ENCODE measurements around the gene PGD.

- RAMPAGE, long total RNA: no peak
- RRBS: no CpG with 5 or more reads among the region's 1 CpG
Observed at GRCh38 chr1:10034495-10034851, 1.7 kb downstream of the UBE4B start.

DNA sequence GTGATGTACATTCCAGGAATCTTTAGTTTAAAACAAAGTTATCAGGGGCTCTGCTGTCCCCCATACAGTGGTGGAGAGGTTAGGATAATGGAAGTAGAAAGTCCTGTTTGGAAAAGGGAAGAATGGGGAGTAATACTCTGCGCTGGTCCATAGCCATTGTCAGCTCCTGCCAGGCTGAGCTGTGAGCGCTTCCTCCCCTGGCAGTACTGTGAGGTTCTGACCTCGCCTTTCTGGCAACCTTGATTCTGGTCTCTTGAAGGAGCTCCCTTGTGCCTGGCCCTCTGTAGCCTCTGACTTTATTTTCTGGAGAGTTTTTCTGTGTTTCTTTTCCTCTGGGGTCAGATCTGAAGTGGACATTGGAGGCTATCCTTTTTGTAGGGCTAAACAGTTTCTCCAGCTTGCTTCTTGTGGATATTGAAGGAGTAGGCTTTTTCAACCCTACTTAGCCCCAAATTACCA lies 13.6 kb downstream of the UBE4B start:
- RAMPAGE, long total RNA: no peak
- RRBS: no CpG with 5 or more reads among the region's 3 CpGs

GRCh38 chr1:10071912-10072470 lies 39.2 kb downstream of the UBE4B start:
- RAMPAGE, long total RNA: no peak
- RRBS: no CpG with 5 or more reads among the region's 7 CpGs

DNA sequence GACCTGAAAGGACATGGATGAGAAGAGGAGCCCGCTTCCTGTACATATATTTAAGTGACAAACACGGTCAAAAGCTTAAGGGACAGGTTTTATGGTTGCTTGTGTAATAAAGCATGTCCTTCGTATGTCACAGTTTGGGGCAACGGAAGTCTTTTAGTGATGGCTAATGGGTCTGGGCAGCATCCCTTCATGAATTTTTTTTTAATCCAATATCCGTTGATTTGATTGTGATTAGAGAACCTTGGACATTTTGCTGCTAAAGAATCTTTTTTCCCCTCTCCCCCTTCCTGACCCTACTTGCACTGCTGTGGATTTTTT lies 30.3 kb upstream of the KIF1B start:
- RAMPAGE, long total RNA: no peak
- RRBS: no CpG with 5 or more reads among the region's 5 CpGs

- RAMPAGE, long total RNA: no peak
- RRBS: no CpG with 5 or more reads among the region's 3 CpGs
Observed at GRCh38 chr1:10180421-10180869, 29.9 kb upstream of the KIF1B start.

- RAMPAGE, long total RNA: no peak
- RRBS: no CpG with 5 or more reads among the region's 6 CpGs
Observed at GRCh38 chr1:10295359-10296158, 85.2 kb downstream of the KIF1B start.

DNA sequence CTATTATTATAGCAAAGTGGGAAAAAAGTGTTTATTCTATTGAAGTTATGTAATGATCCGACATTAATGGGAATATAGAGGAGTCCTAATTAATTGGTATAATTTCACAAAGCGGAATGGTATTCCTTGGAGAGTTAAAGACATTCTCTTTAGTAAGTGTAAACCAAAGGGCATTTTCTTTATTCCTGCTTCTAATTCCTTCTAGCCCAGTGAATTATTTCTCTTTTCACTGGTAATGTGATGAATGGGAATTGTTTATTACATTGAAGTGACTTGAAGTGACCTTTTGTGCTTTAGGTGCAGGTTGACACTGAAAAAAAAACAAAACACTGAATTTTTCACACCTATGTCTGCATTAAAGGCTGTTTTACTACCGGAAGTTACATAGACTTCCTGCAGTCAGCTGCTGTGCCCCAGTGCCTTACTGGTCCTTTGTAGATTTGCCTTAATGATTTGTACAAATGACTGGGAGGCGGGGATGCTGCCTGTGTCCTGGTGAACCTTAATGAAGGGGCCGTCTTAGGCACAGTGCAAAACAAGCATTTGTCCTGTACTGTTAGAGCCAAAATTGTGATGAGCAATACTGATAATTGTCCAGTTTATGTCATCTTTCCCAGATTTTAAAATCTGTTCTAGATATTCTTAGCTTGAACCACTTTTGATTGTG lies 91.0 kb upstream of the PGD start:
- RAMPAGE, long total RNA: no peak
- RRBS: no CpG with 5 or more reads among the region's 5 CpGs

- RAMPAGE, long total RNA: no peak
- RRBS: no CpG with 5 or more reads among the region's 9 CpGs
Observed at GRCh38 chr1:10324462-10325118, 74.3 kb upstream of the PGD start.

DNA sequence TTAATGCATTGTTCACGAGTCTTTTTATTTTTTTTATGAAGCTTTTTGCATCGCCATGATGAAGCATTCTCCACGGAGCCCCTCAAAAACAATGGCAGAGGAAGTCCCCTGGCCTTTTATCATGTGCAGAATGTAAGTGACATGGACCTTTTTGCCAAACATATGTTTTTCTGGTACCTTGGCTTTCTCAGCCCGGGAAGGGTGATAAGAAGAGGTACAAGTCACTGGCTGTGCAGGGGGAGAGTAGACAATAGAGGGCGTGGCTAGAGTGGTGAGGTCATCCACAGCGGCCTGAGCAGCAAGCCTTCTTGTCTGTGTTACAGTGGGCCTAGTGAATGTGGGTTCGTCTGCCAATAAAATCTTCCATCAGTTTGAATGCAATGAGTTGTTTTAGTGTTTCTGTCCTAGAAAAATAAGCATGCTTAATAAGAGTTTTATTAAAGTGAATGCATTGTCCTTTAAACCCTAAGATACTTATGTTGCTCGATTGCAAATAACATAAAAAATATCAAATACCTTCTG lies 59.1 kb upstream of the PGD start:
- RAMPAGE, long total RNA: no peak
- RRBS: no CpG with 5 or more reads among the region's 8 CpGs

- RAMPAGE, long total RNA: start-site peak on the plus strand at chr1:10399032-10399080, 51 and 827 reads in 2 replicates
- RRBS: 2% methylated on average over 11 of the region's 88 CpGs
Observed at GRCh38 chr1:10398145-10399193, at the start of gene PGD. Gene PGD (plus strand): TSS chr1:10399064.

DNA sequence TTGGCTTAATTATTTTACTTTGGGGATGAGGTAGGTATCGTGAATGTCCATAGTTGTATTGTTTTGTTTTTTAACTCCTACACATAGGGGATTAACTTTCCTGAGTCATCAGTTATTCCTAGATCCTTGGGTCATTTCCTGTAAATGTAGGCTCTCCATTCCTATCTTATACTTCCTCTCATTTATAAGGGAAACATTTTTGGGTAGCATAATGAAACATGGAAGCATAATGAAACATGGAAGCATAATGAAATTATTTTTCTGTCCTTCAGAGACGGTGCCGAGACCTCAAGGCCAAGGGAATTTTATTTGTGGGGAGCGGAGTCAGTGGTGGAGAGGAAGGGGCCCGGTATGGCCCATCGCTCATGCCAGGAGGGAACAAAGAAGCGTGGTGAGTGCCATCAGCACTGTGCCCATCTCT lies 5.0 kb downstream of the PGD start:
- RAMPAGE, long total RNA: no peak
- RRBS: no CpG with 5 or more reads among the region's 7 CpGs

- RAMPAGE, long total RNA: no peak
- RRBS: no CpG with 5 or more reads among the region's 10 CpGs
Observed at GRCh38 chr1:10510496-10511354, 36.0 kb downstream of the PEX14 start.

GRCh38 chr1:10519212-10519506 lies 44.4 kb downstream of the PEX14 start:
- RAMPAGE, long total RNA: no peak
- RRBS: no CpG with 5 or more reads among the region's 7 CpGs

GRCh38 chr1:10635995-10636534 lies 160.4 kb downstream of the CASZ1 start:
- RAMPAGE, long total RNA: no peak
- RRBS: 79% methylated on average over 9 of the region's 22 CpGs

DNA sequence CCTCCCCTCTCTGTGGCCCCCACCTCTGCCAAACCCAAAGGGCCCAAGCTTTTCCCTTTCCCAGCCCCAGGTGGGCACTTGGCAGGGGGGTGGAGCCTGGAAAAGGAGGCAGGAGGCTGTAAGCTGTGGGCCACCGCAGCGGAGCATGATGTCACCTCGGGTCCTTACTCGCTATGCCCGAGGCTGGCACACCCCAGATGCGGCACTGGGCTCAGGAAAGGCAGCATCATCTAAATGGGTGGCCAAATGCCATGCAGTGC lies 124.9 kb downstream of the CASZ1 start:
- RAMPAGE, long total RNA: no peak
- RRBS: no CpG with 5 or more reads among the region's 6 CpGs

DNA sequence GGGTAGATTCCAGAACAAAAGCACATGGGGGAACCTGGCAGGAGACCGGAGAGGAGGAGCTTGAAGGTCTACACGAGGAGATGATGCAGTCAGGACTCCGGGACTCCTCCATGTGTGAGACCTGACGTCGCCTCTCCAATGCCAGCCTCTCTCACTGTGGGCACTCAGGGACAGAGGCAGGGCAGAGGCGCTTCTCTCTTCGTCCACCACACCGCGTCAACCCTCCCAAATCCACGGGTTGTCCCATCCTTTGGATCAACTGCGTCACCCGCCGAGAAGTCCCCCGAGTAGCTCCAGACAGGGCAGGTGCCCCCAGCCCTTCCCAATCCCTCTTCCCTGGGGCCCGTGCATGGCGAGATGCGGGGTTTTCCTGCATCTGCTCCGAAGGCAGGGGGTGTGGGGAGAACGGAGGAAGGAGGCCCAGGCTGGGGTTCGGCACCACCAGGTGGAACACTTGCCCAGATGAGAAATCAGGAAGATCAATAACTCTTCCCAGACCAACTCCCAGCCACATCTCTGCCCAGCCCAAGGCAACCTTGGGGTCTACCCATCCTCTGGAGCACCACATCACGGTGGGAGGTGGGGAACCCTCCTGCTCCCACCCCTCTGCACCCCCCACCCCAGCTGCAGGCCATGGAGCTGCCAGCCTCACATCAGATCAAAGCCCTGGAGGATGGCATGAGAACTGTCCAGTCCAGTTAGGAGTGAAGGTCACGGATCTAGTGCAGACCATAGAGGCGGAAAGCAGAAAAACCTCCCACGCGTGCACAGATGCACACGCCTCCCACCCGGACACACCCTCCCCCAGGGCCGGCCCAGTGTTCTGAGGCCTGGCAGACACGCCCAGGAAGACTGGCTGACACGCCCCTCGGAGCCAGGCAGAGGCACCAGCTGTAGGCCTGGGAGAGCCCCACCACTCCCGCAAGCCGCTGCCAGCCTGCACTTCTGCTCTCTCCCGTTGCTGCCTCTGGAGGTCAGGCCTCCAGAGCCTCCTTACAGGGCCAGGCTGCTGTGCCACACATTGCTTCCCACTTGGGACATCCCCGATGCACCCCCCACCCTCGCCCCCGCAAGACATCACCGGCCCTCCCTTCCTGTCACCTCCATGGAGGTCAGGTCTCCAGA lies 40.8 kb downstream of the CASZ1 start:
- RAMPAGE, long total RNA: no peak
- RRBS: 63% methylated on average over 2 of the region's 38 CpGs

GRCh38 chr1:10794757-10795469 lies 1.5 kb downstream of the CASZ1 start:
- RAMPAGE, long total RNA: no peak
- RRBS: 2% methylated on average over 20 of the region's 65 CpGs

- RAMPAGE, long total RNA: no peak
- RRBS: 97% methylated on average over 1 of the region's 25 CpGs
Observed at GRCh38 chr1:10819354-10820268, 23.2 kb upstream of the CASZ1 start.

- RAMPAGE, long total RNA: no peak
- RRBS: no CpG with 5 or more reads among the region's 4 CpGs
Observed at GRCh38 chr1:11106981-11107581, 7.4 kb upstream of the EXOSC10 start.

GRCh38 chr1:11230955-11231268 lies 31.4 kb downstream of the MTOR start:
- RAMPAGE, long total RNA: no peak
- RRBS: no CpG with 5 or more reads among the region's 5 CpGs

Data from epithelial cell of alveolus of lung (primary cell).